Astrocyte (in vitro differentiated cells and primary cell): ENCODE measurements around a stretch of chr1.

DNA sequence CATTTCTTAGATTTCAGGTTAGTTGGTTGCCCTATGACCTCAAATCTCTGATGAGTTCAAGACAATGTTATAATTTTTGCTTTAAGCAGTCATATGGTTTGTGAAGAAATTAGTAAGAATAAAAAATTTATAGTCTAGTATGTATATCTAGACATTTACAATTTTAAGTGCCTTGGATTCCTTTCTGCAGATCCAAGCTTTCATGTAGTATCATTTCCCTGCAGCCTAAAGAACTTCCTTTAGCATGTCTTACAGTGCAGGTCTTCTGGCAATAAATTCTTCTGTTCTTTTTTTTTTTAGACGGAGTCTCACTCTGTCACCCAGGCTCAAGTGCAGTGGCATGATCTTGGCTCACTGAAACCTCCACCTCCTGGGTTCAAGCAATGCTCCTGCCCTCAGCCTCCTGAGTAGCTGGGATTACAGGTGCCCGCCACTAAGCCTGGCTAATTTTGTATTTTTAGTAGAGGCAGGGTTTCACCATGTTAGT lies 150.6 kb downstream of the CDC42BPA start:
- PRO-cap, result no peak
- RRBS, 2 experiments, result no CpG with 5 or more reads among the region's 2 CpGs

- PRO-cap, result no peak
- RRBS, 2 experiments, result no CpG with 5 or more reads among the region's 2 CpGs
These were observed 97.6 kb downstream of the CDC42BPA start for GRCh38 chr1:227220603-227221134.

DNA sequence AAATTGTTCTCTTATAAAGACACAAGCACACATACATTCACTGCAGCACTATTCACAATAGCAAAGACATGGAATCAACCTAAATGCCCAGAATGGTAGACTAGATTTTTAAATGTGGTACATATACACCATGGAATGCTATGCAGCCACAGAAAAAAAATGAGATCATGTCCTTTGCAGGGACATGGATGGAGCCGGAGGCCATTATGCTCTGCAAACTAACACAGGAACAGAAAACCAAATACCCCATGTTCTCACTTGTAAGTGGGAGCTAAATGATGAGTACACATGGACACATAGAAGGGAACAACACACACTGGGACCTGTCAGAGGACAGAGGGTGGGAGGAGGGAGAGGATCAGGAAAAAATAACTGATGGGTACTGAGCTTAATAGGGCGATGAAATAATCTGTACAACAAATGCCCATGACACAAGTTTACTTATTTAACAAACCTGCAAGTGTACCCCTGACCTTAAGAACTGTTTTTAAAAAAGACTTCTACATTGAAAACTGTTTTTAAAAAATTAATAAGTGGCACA lies 75.4 kb downstream of the CDC42BPA start:
- PRO-cap, result no peak
- RRBS, 2 experiments, result no CpG with 5 or more reads among the region's 2 CpGs

GRCh38 chr1:227318668-227319097 lies 391 bp upstream of the CDC42BPA start:
- PRO-cap, result no peak
- RRBS, 2 experiments, result under 1 to 2% methylated on average over 10 to 15 of the region's 41 CpGs

DNA sequence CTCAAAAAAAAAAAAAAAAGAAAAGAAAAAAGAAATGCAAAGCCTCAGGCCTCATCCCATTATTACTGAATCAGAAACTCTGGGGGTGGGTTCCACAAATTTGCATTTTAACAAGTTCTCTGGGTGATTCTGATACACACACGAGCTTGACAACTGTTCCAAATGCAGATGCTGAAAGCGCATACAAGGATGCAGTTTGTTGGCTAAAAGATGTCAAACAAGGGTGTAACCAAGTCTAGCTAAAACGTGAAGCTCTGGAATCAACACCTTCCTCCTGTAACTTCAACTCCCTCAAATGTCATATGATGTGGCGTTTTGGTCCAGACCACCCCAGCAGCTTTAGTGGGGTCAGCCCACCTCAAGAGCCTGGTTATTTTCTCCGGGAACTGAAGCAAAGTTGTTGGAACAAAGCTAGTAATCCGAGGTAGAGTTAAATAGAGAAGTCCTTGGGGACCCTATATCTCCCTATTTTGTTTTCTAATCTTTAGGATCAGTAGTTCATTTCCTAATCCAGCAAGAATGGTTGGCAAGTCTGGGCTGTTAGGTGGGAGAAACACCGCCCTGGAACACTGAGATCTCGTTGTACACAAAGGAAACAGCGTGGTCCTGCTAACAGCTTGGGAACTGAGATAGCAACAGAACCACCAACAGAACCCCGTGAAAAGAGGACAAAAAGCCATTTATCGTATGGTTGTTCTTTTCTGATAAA lies 121.7 kb upstream of the CDC42BPA start:
- PRO-cap, result no peak
- RRBS, 2 experiments, result no CpG with 5 or more reads among the region's 11 CpGs

- PRO-cap, result no peak
- RRBS, 2 experiments, result no CpG with 5 or more reads among the region's 18 CpGs
These were observed 633 bp downstream of the JMJD4 start for GRCh38 chr1:227734384-227734953.

DNA sequence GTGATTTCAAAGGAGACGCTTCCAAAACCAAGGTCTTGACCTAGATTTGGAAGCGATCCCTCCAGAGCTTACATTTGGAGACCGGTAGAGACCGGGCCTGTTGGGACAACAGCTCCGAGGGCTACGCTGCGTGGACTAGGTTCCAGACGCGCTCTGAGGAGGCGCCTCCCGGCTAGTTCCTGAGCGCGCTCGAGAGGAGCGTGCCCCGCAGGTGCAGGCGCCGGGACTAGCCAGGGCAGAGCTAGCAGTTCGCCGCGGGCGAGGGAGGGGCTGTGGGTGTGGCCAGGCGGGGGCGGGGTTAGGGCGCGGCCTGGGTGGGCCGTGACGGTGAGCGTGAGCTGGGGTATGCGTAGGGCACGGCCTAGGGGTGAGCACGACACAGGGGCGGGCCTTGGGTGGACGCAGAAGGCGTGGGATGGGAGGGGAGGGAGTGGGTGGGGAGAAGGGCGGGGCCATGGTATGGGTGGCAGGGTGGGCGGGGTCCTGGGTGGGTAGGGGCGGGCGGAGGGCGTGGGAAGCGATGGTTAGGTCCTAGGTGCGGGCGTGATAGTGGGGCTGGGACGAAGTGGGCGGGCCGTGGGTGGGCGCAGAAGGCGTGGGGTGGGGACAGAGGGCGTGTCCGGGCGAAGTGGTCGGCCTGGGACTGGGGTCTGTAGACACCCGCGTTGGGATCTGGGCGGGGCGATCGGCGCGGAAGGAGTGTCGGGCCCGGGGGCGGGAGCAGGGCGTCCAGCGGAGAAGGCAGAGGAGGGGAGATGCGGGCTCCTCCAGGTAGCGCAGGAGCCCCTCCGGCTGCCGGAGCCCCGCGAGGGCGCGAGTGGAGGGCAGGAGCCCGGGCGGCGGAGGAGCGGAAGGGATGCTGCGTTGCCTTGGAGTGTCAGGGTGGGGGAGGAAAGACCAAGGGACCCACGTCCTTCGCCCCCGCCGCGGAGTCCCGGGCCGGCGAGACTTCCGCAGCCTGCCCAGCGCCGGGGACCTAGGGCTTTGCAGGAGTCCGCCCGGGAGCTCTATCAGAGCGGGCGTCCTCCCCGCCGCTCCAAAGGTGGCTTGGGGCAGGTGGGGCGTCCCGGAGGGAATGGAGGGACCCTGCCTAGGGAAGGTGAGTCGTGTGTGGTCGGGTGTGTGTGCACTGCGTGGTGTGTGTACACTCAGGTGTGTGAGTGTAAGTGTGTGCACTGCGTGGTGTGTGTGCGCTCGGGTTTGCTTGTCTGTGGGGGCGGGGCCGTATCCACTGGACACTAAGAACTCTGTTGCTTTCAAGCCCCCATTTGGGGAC lies 27.2 kb upstream of the PRSS38 start:
- PRO-cap, result no peak
- RRBS, 2 experiments, result 1 to 2% methylated on average over 43 to 53 of the region's 104 CpGs

DNA sequence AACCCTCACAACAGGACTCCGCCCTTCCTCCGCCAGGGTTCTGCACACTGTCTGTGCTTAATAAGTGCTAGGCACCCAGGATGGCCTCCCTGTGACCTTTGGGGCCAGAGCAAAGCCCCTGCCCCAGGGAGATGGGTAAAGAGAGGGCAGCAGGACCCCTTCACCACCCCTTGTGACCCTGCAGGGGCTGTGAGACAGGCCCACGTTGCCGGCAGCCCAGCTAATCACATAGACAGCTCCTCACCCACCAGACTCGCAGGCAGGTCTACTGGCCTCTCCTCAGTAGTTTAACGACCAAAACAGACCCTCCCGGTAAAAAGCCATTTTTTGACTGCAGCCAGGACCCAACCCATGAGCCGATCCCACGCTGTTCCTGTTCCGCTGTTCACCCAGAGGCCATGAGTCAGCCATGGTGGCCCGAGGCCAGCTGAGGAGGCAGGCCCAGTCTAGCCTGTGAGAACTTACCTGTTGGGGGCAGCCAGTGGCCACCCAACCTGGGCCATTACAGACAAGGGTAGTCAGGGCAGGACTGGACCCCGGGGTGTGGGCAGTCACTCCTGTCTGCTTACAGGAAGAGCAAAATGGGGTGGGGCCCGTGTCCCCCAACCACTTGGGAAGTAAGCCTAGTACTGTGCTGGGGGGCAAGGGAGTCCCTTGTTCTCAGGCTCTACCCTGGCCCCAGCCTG lies 62.1 kb downstream of the WNT9A start:
- PRO-cap, result no peak
- RRBS, 2 experiments, result 48% methylated on average over 3 of the region's 13 CpGs; no CpG with 5 or more reads in 1 of the 2 experiments

DNA sequence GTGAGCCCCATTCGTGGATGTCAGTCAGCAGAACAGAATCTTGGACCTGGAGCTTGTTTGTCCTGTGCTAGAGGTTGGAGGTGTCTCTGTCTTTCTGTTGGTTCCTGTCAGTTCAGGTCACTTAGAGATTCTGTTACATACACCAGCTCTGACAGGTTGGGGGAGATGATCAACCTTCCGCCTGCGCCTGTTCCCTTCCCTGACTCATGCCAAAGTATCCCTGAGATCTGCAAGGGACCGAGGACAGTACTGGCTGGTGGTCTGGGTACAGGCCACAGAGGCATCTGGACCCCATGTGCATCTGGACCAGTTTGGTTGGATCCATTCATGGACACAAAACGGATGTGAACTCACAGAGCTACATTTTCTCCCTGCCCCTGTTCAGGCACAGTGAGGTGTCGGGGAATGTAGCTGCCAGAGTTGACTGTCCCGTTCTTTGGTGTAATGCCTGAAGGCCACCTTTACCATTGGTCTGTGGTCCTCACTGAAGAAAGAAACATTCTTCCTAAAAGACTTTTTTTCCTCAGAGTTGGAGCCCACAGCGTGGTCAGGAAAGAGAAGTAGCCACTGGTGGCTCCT lies 10.1 kb downstream of the ARF1 start:
- PRO-cap, result no peak
- RRBS, 2 experiments, result no CpG with 5 or more reads among the region's 8 CpGs

- PRO-cap, result no peak
- RRBS, 2 experiments, result no CpG with 5 or more reads among the region's 11 CpGs
These were observed 9.9 kb downstream of the C1orf35 start for GRCh38 chr1:228093079-228093710.

DNA sequence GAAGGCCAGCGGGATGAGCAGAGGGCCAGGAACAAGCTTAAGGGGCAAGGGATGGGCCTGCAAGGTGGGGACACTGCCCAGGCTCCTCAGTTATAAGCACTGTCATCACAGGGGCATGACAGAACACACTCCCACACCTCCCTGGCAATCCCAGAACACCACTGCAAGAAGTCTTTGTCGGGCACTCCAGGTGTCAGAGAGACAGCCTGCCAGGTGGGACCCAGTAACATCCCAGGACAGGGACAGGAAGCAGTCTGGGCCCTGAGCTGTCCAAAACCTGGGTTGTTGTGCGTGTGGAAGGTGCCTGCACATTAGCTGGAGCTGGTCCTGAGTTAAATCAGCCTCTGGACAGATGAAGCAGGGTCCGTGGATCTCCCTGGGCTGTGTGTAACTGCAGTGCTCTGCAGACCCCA lies 2.7 kb upstream of the C1orf35 start:
- PRO-cap, result no peak
- RRBS, 2 experiments, result no CpG with 5 or more reads among the region's 4 CpGs

- PRO-cap, result no peak
- RRBS, 2 experiments, result no CpG with 5 or more reads among the region's 22 CpGs
These were observed 2.4 kb upstream of the GJC2 start for GRCh38 chr1:228147132-228147844.

DNA sequence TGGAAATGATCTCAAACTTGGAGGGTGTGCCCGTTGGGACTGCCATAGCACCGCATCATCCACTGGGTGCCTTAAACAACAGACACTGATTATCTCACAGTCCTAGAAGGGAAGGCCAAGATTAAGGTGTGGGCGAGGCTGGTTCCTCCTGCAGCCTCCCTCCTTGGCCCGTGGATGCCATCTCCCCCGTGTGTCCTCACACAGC lies 4.3 kb upstream of the IBA57 start:
- PRO-cap, result no peak
- RRBS, 2 experiments, result no CpG with 5 or more reads among the region's 5 CpGs

DNA sequence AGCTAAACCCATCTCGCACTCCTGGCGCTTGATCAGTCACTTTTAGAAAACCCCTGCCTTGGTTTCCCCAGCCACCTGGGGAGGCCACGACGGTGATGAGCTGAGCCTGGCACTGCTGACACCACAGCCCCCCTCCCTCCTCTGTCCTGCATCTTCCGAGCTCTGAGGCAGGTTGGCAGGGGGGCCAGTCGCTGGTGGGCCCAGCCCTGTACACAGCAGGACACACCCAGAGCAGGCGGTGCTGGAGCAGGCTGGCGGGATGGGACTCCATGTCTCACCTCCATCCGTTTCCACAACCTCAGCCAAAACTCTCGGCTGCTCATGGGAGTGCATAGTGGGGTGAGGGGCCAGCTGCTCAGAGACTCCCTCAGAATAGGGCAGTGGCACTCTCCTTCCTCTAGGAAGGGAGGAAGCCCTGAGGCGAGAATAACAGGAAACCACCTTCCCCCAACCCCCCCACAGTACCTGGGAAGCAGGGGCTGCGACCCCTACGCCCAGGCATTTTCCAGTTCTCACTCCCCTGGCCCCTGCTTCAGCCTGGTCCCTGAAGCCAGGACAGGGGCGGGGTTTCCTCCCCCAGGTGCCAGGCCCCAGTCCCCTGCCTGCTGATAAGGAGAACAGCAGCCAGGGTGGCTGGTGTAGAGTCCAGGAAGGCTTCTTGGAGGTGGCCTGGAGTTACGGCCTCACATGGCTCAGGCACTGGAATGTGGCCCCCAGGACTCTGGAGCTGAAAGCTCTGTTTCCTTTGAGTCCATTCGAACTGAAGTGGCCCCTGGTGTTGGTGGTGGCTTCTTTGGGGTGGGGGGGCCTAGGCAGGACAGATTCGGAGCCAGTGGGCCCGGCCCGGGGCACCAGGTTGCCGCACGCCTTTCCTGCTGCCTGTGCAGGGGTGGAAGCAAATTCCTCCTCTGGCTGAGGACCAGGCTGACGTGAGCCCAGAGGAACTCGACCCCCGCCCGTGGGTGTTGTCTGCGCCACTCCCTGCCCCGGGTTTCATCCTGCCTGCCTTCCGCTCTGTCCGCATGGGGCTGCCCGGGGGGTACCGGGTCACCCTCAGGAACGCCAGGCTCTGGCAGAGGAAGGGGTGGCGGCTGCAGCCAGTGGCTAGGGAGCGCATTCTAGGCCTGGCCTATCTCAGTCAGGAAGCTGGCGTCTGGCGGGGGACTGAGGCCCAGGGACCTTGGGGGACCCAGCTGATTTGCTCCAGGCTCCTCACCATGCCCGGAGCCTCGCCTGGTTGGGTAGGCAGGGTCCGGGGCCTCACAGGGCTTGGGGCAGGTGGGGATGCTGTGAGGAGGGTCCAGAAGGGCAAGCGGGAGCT lies 2.9 kb upstream of the IBA57 start:
- PRO-cap, result no peak
- RRBS, 2 experiments, result 29 to 65% methylated on average over 5 of the region's 40 CpGs

GRCh38 chr1:228173489-228174181 lies 8.0 kb downstream of the IBA57 start:
- PRO-cap, result no peak
- RRBS, 2 experiments, result 57% methylated on average over 5 of the region's 31 CpGs; no CpG with 5 or more reads in 1 of the 2 experiments

GRCh38 chr1:228288637-228288991 lies 80.8 kb downstream of the OBSCN start:
- PRO-cap, result no peak
- RRBS, 2 experiments, result no CpG with 5 or more reads among the region's 12 CpGs

DNA sequence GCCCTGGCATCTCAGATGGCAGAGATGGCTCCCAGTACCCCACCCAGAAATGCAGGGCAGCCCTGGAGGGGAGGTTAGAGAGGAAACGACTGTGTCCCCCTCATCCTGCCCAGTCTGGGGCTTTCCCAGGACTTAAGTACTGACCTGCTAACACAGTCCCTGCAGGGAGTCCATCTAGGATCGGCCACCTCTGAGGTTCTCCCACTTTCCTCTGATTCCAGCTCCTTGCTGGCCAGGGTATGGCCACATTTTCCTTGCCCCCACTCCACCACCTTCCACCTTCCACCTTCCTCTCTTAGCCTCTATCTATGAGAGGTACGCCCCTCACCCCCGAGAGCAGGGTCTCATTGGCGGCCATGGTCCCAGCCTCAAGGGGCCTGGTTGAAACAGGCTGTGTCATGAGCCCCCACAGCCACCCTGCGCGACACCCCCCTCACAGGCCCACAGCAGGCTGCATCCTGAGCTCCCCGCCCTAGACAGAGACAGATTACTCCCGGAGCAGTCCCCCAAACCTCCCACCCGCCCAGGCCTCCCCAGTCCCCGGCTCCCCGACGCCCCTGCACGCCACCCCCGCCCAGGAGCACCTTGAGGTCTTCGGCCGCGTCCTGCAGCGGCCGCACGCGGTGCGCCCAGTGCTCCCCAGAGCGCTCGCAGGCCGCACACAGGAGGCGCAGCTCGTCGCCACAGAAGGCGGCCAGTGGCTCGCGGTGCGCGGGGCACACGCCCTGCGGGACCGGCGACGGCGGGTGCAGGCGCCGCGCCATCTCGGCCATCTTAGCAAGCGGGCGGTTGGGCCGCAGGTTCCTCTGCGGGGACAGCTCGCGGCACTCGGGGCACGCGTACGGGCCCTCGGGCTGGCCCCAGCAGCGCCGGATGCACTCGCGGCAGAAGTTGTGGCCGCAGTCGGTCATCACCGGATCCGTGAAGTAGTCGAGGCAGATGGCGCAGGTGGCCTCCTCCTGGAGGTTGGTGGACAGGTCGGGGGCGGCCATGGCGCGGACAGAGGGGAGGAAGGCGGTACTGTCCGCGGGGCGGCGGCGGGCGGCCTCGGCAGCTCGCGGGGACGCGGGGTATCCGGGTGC lies 724 bp downstream of the TRIM11 start:
- PRO-cap, result no peak
- RRBS, 2 experiments, result 2 to 6% methylated on average over 9 of the region's 82 CpGs

DNA sequence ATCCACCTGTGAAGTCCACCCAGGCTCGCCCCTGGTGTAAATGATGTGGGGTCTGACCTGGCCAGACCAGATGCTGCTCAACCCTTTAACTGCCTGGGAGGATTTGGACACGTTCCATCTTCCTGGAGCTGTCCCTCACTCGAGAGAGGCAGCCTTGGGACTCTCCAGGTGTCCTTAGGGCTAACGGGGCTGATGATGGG lies 3.7 kb upstream of the H3-4 start:
- PRO-cap, result no peak
- RRBS, 2 experiments, result no CpG with 5 or more reads among the region's 4 CpGs

DNA sequence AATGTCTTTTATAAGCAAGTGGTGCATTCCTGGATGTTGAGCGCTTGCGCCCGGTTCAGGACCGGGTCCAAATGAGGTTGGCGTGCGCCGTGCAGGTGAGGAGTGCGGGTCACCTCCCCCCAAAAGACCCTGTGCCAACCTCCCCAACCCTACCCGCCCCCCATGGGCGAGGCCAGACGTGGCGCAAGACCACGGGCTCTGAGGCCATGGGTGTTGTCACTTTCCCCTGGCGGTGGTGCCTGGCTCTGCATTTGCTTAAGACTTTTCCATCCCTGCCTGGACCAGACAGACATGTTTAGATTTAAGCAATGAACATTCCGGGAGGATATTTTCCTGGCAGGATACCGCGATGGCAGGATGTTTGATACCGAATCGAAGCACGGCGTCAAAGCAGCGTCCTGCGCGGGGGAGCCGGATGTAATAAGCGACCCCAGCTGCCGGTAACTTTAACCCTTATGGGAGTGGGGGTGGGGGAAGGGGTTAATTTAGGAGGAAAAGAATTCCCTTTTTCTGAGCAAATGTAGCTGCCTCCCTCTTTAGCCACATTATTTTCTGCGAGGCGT lies 1.3 kb downstream of the H2BC26 start:
- PRO-cap, result no peak
- RRBS, 2 experiments, result 0 to 2% methylated on average over 9 of the region's 29 CpGs

DNA sequence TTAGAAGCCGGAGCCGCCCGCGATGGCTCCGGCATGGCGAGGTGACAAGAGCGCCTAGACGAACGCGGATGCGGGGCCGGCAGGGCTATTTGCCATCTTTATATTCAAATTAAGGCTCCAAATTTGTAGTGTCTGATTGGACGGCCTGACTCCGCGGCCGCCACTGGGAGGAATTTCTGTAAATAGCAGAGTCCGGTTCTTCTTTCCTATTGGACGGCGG lies 6.6 kb downstream of the H2BC26 start:
- PRO-cap, result no peak
- RRBS, 2 experiments, result 2 to 7% methylated on average over 11 of the region's 19 CpGs